LNCaP clone FGC (cell line): ENCODE data around the genes TMPRSS4, MPZL3, ATP5MG and KMT2A.

DNA sequence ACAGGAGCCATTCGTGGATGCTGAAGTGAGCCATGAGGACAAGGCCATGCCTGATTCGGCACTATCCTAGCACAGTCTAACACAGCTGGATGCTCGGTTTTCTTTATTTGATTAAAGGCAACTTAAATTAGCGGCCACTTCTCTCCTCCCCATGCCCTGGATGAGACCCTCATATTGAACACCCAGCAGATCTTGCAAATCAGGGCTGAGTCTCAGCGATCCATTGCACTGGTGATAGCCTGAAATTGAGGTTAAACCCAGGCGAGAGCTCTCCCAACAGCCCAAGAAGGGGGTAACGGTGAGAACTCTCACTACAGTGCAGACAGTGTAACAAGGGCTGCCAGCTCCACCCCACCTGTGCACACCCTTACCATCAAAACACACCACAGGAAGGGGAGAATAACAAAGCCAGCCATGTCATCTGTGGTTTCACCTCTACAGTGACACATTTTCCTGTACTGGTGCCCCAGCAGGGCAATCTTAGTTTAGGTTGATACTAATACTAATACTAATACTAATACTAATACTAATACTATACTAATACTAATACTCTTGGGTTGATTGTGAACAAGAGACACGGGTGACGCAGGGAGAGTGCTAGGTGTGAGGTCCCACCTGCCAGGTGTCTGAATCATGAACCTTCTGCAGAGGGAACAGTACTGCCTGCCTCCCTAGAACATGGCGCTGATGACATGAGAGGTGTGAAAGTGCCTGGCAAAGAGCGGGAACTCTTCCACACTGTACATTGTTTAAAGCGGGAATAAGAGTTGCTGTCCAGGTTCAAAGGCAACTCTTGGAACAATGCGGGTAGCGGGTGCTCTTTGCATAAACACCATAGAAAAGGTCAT, 25.3 kb upstream of the TMPRSS4 start:
- RRBS, 2 experiments: no CpG with 5 or more reads among the region's 14 CpGs

- RRBS, 2 experiments: no CpG with 5 or more reads among the region's 16 CpGs
Observed at GRCh38 chr11:118076397-118077523, at the start of gene TMPRSS4. TSS of gene TMPRSS4 (plus strand) at chr11:118077078.

GRCh38 chr11:118106767-118107119, 20.0 kb upstream of the SMIM35 start:
- RRBS, 2 experiments: no CpG with 5 or more reads among the region's 1 CpG

DNA sequence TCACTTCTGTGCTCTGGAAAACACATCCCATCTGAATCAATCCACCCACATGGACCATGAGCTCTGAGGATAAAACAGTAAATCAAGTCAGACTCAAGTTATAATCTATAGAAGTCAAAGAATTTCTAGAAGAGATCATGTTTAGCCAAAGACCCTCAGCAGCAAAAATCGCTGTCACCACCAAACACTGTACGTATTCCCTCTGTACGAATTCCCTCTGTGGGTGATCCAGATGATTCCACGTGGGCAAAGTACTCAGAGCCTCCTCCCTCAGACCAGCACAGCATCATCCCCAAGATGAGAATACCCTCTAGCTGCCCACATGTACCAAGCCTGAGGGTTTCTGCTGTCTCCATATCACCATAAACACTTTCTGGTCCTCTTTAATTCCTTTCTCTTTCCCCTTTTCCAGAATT, 18.9 kb downstream of the JAML start:
- RRBS, 2 experiments: no CpG with 5 or more reads among the region's 4 CpGs

DNA sequence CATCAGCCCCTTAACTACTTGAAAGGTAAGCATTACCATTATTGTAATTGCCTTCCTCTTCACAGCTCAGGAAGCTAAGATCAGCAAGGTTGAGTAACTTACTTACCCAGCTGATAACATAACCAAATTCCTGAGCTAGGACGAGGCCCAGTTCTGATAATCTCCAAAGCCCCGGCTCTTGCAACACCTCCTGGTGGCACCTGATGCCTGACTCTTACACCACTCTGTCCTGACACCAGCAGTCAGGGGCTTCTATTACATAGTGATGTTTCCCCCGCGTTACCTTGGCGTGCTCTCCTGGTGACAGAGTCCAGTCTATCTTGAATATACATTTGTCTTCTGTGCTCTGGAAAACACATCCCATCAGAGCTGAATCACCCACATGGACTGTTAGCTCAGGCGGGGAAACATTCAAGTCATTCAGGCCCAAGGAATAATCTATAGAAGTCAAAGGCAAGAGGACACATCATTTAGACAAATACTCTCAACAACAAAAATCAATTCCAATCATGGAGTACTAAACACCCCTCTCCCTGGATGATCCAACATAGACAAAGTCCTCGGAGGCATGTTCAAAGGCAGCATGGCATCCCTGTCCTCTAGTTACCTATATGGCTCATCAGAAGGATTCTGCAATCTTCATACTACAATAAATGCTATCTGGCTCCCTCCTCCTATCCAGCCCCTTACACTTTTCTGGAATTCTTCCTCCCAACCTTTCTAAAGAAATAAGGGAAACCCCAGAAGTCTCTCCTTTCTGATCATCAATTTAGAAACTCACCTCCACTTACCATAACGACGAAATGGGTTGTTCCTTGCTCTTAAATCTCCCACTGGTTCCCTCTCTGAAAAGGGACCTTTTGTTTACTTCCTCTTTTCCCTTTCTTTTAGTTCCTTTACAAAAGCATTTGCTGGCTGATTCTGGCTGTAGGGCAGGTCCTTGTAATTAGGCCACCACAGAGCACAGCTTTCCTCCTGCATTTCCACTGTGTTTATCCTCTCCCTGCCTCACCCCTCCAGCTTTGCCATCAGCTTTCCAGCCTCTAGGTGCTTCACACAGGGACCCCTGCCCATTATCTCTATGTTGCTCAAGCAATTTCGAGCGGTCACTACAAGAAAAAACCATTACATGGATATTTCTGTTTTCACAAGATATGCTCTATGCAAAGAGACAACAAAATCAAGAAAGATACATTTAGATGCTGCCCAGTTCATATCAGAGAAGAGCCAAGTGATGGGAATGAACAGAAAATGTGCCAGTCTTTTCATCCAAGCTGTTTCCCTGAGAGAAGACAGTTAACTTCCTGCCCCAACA, 12.2 kb downstream of the JAML start:
- RRBS, 2 experiments: no CpG with 5 or more reads among the region's 11 CpGs

DNA sequence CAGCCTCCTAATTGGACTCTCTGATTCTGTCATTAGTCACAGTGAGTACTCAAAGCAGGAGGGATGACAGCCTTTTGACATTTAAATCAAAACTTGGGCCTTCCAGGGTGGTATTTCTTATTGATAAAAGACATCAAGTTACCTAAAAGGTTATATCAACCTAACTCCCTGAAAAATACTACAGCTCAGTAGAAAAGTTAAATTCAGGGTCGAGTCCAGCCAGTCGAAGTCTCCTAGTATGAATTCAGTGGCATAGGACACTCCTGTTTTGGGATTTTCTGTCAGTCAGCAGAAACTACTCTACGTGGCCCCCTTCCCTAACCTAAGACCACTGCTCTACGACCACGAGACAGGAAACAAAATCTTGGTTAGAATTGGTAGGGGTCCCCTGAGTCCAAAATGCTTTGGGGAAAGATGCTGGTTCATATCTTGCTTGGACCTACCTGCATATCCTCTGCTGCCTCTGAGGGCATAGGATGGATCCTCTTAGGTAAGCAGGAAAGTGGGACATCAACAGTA, 8.2 kb upstream of the JAML start:
- RRBS, 2 experiments: no CpG with 5 or more reads among the region's 5 CpGs

GRCh38 chr11:118240940-118241232, 11.3 kb downstream of the MPZL3 start:
- RRBS, 2 experiments: no CpG with 5 or more reads among the region's 1 CpG

DNA sequence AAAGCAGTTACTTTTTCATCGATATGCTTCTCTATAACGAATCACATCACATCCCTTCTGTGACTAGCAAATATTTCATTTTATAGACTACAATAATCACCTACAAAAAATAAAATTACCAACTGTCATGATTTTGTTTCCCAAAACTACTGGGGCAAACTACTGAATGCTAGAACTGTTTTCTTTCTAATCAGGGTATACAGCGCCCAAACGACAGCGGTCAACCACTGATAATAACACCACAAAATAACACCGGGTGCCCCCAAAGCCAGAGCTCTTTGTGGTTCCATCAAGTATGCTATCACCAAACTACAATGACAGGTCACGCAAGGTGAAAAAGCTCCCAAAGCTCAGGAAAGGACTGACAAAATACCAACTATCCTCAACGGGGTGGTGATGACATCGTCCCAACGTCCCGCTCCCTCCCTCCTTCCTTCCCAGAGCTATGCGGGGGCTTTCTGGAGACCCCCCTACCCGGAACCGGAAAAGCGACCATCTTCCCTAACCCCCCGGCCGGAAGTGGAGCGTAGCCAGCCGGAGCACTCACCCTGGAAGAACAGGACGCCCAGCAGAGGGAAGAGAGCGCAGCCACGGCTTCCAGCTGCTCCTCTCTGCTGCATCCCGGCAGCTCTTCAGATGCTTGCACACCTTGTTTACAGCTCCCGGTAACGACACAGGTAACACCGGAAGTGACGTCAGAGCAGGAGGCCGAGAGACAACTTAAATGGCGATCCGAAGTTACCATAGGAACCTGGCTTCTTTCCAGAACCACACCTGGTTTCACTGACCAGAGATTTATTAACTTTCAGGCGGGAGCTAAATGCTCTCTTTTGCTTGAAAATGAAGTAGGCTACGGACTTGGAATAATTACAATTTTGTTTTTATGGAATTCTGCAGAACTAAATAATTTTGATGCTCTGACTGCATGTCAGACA, at the start of gene MPZL3:
Gene MPZL3, minus strand, starts transcription at position 691 of the 935 bp plus-strand sequence.
- RRBS, 2 experiments: under 1 to 1% methylated on average over 4 to 5 of the region's 32 CpGs

DNA sequence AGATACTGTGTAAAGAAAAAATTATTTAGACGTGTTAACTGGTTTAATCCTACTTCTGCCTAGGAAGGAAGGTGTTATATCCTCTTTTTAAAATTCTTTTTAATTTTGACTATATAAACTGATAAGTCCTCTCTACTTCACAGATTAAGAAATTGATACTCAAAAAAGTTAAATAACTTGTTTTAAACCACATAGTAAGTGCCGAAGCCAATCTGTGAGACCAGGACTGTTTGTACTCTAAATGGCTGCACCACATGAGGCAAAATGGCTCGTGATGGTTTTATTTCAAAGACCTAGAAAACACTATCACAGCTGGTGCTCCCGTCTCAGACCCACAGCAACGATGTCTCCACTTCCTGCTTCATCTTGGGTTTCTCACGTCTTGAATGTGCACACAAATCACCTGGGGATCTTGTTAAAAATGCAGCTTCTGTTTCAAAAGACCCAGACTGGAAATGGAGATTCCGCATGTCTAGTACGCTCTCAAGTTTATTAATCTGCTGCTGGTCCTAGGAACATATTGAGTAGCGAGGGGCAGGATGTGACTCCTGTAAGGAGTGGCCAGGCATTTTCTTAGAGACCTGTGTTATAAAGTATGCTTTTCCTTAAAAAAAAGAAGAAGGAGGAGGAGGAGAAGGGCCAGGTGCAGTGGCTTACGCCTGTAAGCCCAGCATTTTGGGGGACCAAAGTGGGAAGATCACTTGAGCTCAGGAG, 1.2 kb downstream of the CD3E start:
- RRBS, 2 experiments: no CpG with 5 or more reads among the region's 10 CpGs

DNA sequence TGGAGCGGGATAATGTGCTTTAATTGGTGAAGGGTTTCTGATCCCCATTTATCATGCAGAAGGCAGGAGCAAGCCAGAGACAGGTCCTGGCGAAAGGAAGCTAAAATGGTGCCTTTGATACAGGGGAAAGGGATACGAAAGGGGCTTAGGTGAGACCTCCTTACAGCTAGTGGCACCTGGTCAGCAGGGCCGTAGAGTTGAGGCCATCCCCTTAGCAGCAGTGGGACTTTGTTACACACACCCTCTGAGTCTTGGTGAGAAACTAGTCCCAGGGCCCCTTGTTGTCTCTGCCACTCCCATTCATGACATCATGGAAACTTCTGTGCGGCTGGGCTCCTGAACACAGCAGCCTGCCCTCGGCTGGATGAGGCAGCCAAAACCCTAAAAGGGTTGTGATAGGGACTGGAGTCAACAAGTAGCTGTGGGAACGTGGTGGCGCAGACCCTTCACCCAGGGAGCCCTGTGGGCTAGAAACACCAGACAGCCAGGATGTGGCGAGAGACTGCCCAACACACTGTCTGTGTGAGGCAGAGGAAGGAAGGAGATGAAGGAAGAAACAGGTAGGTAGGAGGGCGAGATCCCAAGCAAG, 4.0 kb downstream of the CD3D start:
- RRBS, 2 experiments: no CpG with 5 or more reads among the region's 10 CpGs

DNA sequence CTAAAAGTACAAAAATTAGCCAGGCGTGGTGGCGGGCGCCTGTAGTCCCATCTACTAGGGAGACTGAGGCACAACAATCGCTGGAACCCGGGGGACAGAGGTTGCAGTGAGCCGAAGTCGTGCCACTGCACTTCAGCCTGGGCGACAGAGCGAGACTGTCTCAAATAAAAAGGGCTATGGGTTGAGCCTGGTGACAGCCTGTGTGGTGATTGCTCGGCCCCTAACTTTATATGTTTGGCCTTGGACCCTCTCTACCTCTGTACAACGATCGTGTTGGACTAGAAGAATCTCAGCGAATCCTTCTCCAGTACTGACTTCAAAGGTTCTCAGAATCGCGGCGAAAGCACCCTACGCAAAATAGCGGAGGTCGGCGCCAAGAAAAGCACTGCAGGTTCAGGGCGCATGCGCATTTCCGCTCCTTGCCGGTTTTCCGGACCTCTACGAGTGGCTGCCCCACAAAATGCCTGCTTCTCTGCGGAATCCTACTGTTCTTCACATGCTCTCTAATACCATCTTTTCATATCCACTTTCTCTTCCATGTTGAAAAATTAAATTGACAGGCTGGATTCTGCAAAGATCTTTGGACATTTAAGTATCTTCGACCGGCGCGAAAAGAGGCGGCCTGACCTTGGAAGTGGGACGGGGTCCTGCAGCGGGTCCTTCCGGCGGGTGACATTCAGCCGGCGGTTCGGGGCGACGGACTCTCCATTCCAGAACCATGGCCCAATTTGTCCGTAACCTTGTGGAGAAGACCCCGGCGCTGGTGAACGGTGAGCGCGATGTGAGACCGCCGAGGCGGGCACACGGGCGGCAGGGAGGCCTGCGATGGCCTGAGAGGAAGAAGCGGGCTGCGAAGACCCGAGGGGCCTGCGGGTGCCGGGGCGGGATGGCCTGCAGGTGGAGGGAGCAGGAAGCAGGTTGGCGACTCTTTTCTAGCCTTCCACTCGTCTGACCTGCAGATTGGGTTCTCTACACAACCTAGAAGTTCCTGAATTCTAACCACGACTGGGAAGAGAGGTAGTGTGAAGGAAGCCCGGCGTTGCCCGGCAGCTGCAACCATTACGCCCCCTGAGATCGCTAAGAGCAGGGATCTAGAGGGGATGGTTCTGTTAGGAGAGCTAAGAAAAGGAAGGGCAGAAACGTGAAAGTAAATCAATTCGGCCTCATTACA, at the start of gene ATP5MG:
Gene ATP5MG, plus strand, starts transcription at position 659 of the 1,171 bp plus-strand sequence.
- RRBS, 2 experiments: under 1 to 2% methylated on average over 9 of the region's 69 CpGs

GRCh38 chr11:118436305-118437018, at the start of gene KMT2A:
TSS of gene KMT2A (plus strand) at chr11:118436492.
- RRBS, 2 experiments: 1% methylated on average over 28 of the region's 92 CpGs

- RRBS, 2 experiments: no CpG with 5 or more reads among the region's 4 CpGs
Observed at GRCh38 chr11:118502651-118503298, 24.5 kb upstream of the TTC36 start.

DNA sequence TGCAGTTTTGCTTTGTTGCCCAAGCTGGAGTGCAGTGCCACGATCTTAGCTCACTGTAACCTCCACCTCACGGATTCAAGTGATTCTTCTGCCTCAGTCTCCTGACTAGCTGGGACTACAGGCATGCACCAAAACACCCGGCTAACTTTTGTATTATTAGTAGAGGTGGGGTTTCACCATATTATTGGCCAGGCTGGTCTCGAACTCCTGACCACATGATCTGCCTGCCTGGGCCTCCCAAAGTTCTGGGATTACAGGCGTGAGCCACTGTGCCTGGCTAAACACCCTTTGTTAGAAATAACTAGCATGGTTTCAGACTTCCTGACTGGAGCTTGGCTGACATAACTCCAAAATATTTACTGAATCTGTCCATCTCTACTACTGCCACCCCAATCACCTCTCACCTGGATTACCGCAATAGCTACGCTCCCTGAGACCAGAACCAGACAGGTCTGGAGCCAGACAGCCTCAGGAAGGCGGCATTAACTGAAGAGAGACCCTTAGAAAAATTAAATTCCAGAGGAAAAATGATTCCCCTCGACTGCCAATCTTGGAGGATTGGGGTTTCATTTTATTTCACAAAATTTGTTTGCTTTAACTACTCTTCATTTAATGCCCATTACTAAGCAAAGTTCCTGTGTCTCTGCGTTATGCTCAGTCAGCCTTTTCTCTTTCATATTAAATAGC, 13.0 kb downstream of the TMEM25 start:
- RRBS, 2 experiments: no CpG with 5 or more reads among the region's 10 CpGs

- RRBS, 2 experiments: no CpG with 5 or more reads among the region's 6 CpGs
Observed at GRCh38 chr11:118615192-118615876, 7.9 kb downstream of the PHLDB1 start.

DNA sequence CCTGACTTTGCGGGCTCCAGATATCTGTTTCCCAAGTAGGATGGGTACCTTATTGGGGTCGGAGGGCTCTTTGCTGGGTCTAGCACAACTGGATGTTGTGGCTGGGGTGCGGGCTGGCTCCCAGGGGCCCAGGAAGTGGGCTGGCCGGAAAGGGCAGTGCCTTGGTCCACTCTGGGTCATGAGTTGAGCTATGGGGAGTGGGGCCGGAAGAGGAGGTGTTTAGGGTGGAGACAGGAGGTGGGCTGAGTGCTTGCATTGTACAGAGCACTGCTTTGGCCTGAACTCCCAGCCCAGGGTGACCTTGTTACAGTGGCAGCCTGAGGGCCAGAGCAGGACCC, 13.1 kb downstream of the PHLDB1 start:
- RRBS, 2 experiments: 76 to 78% methylated on average over 2 of the region's 5 CpGs

- RRBS, 2 experiments: no CpG with 5 or more reads among the region's 16 CpGs
Observed at GRCh38 chr11:118643459-118644218, 35.8 kb downstream of the TREH start.

DNA sequence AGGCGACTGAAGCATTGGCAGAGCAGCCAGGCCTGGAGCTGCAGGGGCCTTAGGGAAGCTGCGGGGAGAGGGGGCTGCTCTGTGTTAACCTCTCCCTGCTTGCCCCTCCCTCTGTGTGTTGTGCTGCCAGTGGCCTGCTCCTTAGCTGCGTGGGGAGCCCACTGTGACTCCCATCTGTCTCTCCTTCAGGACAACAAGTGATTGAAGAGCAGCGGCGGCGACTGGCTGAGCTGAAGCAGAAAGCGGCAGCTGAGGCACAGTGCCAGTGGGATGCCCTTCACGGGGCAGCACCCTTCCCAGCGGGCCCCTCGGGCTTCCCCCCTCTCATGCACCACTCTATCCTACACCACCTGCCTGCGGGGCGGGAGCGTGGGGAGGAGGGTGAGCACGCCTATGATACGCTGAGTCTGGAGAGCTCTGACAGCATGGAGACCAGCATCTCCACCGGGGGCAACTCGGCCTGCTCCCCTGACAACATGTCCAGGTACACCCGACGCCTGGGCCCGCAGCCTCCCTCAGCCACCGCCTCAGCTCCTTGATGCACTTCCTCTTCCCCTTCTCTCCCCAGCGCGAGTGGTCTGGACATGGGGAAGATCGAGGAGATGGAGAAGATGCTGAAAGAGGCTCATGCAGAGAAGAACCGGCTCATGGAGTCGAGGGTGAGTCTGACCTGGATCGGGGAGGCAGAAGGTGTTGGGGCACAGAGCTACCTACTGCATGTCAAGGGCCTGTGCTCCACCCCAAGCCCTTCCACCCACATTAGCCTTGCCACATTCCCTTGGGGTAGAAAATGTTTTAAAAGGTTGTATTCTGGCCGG, 34.1 kb downstream of the TREH start:
- RRBS, 2 experiments: no CpG with 5 or more reads among the region's 28 CpGs

GRCh38 chr11:118751315-118752491, 39.3 kb downstream of the DDX6 start:
- RRBS, 2 experiments: no CpG with 5 or more reads among the region's 12 CpGs